Peripheral blood mononuclear cell (primary cell): Measurements from ENCODE around the genes MDN1 and GPR63.

DNA sequence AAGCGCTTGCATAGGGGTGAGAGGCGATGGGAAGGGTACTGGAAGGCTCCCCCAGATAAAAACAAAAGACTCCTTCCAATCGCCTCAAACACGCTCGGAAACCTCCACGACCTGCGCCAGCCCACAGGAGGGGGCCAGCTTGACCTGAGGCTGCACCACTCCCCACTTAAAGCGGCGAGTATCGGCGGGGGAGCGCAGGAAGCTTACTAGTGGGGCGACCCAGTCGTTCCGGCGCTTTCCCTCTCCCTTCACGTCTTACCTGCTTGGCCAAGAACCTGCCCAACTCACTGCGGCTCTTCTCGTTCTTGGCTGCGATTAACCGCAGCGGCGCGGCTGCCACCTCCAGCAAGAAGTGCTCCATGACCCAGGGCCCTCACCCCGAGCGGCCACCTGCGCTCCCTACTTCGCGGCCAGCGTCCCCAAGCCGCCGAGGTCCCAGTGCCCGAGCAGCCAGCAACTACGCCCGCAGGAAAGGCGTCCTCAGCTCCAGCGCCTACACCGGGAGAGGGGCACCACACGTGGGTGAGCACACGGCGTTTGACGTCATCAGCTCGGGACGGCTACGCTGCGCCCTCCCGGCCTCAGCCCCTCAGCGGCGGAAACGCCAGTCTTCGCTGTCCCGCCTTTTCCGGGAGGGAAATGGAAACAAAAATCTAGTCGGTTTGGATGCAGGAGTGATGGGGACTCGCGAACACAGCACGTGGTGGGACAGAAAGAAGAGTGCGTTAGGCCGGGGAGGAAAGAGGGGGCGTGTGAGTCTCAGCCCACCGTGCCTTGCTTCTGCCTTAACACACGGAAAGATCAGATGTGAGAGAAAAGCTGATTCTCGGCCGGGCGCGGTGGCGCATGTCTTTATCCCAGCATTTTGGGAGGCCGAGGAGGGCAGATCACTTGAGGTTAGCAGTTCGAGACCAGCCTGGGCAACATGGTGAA, at the start of gene MDN1:
Gene MDN1, minus strand, starts transcription at position 548 of the 933 bp plus-strand sequence.
- PRO-cap, 8 experiments, result peak in 8 of 8 experiments; most common plus-strand start position 656 of the sequence (in 5); most common minus-strand start position 459 of the sequence (in 5)

DNA sequence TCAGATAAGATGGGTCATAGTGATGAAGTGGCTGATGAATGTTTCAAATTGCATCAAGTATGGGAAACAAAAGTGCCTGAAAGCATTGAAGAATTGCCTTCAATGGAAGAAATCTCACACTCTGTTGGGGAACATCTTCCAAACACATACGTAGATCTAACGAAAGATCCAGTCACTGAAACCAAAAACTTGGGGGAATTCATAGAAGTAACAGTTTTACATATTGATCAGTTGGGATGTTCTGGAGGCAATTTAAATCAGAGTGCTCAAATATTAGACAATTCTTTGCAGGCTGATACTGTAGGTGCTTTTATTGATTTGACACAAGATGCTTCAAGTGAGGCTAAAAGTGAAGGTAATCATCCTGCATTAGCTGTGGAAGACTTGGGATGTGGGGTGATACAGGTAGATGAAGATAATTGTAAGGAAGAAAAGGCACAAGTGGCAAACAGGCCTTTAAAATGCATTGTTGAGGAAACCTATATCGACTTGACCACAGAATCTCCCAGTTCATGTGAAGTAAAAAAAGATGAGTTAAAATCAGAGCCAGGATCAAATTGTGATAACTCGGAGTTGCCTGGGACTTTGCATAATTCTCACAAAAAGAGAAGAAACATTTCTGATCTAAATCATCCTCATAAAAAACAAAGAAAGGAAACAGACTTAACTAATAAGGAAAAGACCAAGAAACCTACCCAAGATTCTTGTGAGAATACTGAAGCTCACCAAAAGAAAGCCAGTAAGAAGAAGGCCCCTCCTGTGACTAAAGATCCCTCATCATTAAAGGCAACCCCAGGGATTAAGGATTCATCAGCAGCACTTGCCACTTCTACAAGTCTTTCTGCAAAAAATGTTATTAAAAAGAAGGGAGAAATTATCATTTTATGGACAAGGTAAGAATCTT, 25.8 kb upstream of the GJA10 start:
- PRO-cap, 8 experiments, result no peak in any of the 8 experiments

- PRO-cap, 8 experiments, result no peak in any of the 8 experiments
Observed at GRCh38 chr6:90195145-90195578, 101.5 kb downstream of the BACH2 start.

- PRO-cap, 8 experiments, result peak in 2 of 8 experiments; most common plus-strand start chr6:90284466 (in 1); most common minus-strand start chr6:90284366 (in 1)
Observed at GRCh38 chr6:90284120-90284722, 12.4 kb downstream of the BACH2 start.

DNA sequence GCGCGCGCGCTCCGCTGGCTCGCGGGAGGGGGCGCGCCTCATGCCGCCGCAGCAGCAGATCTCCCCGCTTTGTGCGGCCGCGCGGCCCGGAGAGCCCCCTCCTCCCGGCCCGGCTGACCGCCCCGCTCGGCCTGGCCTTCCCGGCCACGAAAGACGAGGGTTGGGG, 310 bp upstream of the BACH2 start:
- PRO-cap, 8 experiments, result peak in 7 of 8 experiments; most common plus-strand start position 57 of the sequence (in 5)

DNA sequence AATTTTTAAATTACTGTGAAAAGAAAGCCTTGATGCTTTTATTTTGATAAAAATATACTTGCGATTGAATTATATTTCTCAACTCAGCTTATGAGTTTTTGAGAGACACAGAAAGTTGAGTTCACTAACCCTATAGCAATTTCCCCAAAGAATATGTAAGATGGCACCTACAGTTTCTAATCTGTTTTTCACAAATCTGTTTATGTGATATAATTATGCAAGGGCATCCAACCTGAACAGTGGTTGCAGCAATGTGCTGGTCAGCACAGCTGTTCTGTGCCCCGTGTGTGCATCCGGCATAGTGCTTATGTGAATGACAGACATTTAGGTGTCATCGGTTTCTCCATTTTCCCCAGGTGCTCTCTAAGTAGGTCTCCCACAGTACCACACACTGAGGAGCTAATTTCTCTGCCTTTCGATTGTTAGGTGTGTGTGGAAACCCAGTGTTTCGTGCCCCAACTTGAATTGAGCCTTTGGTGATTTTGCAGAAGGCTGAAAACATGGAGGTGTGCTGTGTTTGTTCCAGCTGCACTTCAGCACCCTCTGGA, 7.7 kb upstream of the BACH2 start:
- PRO-cap, 8 experiments, result no peak in any of the 8 experiments

DNA sequence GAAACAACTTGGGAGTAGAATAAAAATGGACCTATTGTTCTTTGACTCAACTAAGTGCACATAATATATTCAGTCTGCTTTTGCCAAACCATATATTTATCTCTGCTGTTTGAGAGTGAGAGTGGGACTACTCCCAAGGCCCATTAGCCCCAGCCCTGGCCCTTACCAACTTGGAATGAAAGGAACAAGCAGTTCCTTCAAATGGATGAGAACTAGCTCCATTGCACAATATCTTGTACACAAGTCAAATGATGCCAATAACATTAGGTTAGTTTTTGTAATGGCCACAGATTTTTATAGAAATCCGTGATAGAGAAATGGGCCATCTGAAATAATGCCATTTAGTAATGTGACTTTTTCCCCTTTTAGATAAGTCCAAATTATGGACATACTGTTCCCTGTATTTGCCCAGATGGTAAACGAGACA, 117.0 kb downstream of the MAP3K7 start:
- PRO-cap, 8 experiments, result no peak in any of the 8 experiments

DNA sequence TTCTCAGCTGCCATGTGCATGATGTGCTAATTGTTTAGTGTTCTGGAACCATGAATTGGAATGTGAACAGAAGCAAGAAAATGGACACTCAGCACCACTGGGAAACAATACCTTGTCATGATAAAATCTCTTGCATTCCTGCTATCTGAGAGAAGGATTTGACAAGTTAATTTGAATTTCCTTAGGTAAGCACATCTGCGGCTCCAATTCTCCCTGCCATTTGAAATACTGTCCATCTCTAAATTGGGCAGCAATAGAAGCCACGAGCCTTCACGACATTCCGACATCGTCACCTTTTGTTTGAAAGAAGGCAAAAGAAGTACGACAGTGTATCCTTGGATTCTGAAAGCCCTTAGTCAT, 1104.6 kb upstream of the MAP3K7 start:
- PRO-cap, 8 experiments, result no peak in any of the 8 experiments

GRCh38 chr6:92524721-92525121, 894.6 kb downstream of the EPHA7 start:
- PRO-cap, 8 experiments, result no peak in any of the 8 experiments

- PRO-cap, 8 experiments, result no peak in any of the 8 experiments
Observed at GRCh38 chr6:96186675-96186944, 170.8 kb downstream of the FUT9 start.

DNA sequence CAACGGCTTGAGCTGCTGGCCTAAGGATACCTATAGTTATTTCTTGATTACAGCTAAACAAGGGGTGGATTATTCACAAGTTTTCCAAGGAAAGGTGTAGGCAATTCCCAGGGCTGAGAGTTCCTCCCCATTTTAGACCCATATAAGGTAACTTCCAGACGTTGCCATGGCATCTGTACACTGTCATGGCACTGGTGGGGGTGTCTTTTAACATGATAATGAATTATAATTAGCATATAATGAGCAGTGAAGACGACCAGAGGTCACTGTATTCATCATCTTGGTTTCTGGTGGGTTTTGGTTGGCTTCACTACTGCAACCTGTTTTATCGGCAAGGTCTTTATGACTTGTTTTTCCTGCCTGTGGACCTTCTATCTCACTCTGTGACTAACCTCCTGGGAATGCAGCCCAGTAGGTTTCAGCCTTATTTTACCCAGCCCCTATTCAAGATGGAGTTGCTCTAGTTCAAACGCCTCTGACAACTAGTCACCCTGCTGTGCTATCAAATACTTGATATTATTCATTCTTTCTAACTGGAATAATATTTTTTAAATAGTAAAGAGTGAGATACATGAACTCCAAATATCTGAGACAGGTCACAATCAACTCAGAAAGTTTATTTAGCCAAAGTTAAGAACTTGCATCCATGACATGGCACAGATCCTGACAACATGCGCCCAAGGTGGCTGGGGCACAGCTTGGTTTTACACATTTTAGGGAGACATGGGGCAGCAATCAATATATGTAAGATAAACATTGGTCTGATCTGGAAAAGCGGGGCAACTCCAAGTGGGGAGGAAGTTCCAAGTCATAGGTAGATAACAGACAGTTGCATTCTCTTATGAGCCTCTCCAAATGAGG, 1.3 kb upstream of the UFL1 start:
- PRO-cap, 8 experiments, result no peak in any of the 8 experiments

GRCh38 chr6:96694551-96695084, 131.7 kb downstream of the FHL5 start:
- PRO-cap, 8 experiments, result no peak in any of the 8 experiments

GRCh38 chr6:96836835-96837930, at the start of gene GPR63:
Gene GPR63 (minus strand): TSS chr6:96837477.
- PRO-cap, 8 experiments, result peak in 4 of 8 experiments; most common plus-strand start chr6:96837422 (in 1); most common minus-strand start chr6:96837477 (in 4)

GRCh38 chr6:97594748-97595248, 311.8 kb upstream of the MMS22L start:
- PRO-cap, 8 experiments, result no peak in any of the 8 experiments

DNA sequence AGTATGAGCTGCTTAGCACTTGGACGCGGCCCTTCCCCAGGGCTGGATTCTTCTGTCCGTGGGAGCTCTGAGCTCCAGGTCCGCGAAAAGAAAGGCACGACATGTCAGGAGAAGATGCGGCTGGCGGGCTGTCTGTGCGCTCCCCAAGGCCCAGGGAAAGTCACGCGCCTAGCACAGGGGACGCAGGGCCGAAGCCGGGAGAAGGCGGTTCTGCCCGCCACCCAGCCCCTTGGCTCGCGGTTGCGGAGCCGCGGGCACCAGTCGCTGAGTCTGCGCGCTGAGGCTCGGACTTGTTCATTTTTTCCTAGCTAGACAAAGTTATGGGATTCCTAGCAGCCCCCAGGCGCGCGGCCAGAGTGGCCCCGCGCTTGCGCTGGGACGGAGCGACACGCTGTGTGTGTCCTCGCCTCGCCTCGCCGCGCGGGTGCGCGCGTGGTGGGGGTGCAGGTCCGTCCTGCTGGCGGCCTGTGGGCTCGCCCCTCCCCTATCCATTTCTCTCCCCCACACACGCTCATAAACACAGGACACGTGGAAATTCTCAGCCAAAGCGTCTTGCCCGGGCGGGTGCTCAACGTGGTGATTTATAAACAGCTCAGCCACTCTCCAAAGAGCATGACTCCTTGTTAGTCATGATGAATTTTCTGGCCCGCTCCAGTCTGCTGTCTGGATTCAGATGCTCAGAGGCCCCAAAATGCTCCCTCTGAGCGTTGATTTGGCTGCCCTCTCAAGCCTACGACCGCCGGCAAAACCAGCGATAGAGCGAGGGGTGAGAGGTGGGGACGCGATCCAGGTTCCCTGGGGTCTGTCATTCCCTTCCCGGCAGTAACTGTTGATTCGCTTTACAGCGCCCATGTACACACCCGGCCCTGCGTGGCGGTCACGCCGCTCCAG, 1.8 kb upstream of the POU3F2 start:
- PRO-cap, 8 experiments, result no peak in any of the 8 experiments

- PRO-cap, 8 experiments, result no peak in any of the 8 experiments
Observed at GRCh38 chr6:99348695-99349054, 799 bp downstream of the FAXC start.

DNA sequence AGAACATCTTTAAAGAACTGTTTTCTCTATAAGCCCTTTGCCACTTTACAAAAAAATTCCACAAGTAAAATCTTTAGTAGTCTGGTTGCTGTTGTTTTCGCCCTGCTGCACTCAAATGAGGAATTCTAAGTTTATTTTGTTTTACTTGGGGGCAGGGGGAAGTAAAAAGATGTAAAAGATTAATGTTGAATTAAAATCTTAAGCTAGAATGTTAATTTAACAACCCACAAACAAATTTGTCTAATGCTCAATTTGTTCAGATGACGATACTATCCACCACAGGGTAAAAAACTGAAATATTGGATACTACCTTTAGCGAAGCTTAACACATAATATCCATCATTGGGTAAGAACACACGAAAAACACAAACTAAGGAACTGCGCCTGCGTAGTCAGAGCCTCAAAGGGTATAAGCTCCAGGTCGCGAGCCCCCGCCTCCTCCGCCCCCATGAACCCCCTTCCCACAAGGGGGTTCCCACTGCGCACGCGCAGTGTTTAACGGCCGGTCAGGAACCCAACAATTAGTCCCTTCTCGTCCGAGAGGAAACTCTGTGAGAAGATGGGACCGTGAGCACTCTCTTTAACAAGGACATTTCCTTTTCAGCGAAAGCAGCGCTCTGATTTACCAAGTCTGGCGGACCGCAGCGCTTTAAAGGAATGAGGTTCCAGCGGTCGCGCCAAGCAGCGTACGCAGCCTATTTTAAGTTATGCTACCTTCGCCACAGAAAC, 515 bp downstream of the PNISR start:
- PRO-cap, 8 experiments, result peak in 8 of 8 experiments; most common plus-strand start position 545 of the sequence (in 6); most common minus-strand start position 406 of the sequence (in 3)

GRCh38 chr6:99603493-99604019, 3.1 kb upstream of the PRDM13 start:
- PRO-cap, 8 experiments, result no peak in any of the 8 experiments

- PRO-cap, 8 experiments, result no peak in any of the 8 experiments
Observed at GRCh38 chr6:100466926-100467342, 2.2 kb upstream of the SIM1 start.

DNA sequence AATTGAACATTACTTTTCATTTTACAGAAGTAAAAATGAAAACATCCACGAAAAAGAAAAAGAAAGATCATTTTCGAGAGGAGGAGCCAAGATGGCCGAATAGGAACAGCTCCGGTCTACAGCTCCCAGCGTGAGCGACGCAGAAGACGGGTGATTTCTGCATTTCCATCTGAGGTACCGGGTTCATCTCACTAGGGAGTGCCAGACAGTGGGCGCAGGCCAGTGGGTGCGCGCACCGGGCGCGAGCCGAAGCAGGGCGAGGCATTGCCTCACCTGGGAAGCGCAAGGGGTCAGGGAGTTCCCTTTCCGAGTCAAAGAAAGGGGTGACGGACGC, 370.4 kb downstream of the HACE1 start:
- PRO-cap, 8 experiments, result no peak in any of the 8 experiments